ENCODE results near the genes KLHL8 and NAP1L5.

GRCh38 chr4:87220272-87220869 is at the start of gene KLHL8:
Gene KLHL8 (minus strand): TSS chr4:87220618.
- RRBS: 1% methylated on average over 18 of the region's 62 CpGs

GRCh38 chr4:87321765-87322471 is 764 bp downstream of the HSD17B13 start:
- RRBS: no CpG with 5 or more reads among the region's 7 CpGs

GRCh38 chr4:87423502-87424207 is 1.3 kb downstream of the NUDT9 start:
- RRBS: no CpG with 5 or more reads among the region's 5 CpGs

GRCh38 chr4:87520133-87520991 is 8.8 kb downstream of the SPARCL1 start:
- RRBS: no CpG with 5 or more reads among the region's 6 CpGs

DNA sequence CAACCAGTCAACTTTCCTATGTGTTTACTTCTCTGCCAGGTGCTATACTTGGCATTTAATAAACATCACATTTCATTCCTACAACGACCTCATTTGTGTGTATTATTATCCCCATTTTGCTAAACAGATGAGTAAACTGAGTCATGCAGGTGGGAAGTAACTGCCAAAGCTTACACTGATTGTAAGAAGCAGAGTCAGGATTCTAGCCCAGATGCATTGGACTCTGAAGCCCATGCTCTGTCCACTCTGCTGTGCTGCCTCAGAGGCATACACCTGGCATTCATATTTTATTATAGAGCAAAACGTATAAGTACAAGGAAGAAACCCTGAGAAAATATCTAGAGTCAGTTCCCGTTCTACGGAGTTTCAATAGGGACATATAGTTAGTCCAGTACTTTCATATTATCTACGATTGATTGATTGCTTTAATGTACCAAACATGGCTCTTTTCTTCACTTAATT is 2.7 kb downstream of the SPARCL1 start:
- RRBS: no CpG with 5 or more reads among the region's 5 CpGs

- RRBS: no CpG with 5 or more reads among the region's 3 CpGs
Measured at GRCh38 chr4:87843841-87844407, 11.2 kb downstream of the MEPE start.

GRCh38 chr4:87924048-87924531 is 51.4 kb upstream of the SPP1 start:
- RRBS: no CpG with 5 or more reads among the region's 22 CpGs

DNA sequence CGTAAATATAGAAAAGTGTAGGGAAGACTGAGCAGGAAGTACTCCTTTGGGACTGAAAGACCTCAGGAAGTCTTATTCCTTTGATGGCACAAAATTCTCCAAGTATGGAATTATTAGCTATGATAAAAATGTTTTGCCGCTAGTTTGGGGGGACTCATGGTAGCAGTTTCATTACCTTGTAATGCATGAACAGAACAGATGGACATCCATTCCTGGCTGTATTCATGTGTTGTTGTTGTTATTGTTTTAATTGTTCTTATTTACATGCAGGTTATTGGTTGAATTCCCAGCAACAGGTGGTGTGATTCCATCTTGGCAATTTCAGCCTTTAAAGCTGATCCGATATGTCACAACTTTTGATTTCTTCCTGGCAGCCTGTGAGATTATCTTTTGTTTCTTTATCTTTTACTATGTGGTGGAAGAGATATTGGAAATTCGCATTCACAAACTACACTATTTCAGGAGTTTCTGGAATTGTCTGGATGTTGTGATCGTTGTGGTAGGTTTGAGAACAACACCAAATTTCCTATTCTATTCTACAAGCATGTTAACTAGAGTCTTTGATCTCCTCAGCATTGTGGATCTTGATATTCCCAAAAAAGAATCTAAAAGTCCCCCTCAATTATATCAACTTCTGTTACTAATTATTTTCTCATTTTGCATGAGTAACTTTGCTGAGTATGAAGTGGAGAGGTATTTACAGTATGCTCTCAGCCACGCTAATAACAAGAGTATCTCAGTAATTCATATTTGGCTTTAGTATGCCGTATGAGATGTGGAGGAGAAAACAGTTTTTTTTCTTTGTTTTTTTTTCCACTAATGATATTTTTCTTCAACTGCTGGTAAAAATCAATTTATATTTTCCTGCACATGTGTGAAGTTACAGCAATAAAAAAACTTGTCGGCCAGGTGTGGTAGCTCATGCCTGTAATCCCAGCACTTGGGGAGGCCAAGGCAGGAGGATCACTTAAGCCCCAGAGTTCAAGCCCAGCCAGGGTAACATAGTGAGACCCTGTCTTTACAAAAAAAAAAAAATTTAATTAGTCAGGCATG is 39.3 kb downstream of the PKD2 start:
- RRBS: no CpG with 5 or more reads among the region's 8 CpGs

- RRBS: no CpG with 5 or more reads among the region's 3 CpGs
Measured at GRCh38 chr4:88051613-88052220, 44.3 kb downstream of the PKD2 start.

DNA sequence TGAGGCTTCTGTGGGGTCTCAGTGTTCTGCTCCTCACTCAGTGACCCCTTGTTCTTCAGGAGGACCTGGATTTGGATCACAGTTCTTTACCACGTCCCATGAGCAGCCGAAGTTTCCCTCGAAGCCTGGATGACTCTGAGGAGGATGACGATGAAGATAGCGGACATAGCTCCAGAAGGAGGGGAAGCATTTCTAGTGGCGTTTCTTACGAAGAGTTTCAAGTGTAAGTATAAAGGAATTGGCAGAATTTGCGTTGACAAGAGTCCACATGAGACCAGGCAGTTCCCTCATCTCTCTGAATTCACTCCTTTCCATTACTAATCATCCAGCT is 60.4 kb downstream of the PKD2 start:
- RRBS: no CpG with 5 or more reads among the region's 8 CpGs

DNA sequence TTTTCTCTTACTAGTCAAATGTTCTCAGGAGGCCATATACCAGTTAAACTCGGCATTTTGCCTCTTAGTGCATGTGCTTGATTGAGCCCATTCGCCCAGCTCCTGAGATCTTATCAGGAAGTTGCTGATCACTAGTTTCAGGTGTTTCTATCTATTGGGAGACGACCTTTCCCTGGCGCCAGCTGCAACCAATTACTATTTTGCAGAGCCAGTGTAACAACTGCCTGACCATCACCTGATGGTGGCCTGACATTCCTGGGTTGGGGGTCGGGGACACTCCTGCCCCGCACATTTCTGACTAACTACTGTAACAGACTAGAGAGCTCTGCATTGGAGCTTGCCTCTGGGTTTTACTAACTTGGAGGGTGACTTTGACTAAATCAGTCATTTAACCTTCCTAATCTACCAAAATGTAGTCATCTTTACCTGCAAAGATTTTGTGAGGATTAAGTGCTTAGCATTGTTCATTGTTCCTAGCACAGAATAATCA is 37.5 kb upstream of the ABCG2 start:
- RRBS: no CpG with 5 or more reads among the region's 6 CpGs

- RRBS: no CpG with 5 or more reads among the region's 63 CpGs
Measured at GRCh38 chr4:88696972-88698422, at the start of gene NAP1L5. Gene NAP1L5 (minus strand): TSS chr4:88697829.

DNA sequence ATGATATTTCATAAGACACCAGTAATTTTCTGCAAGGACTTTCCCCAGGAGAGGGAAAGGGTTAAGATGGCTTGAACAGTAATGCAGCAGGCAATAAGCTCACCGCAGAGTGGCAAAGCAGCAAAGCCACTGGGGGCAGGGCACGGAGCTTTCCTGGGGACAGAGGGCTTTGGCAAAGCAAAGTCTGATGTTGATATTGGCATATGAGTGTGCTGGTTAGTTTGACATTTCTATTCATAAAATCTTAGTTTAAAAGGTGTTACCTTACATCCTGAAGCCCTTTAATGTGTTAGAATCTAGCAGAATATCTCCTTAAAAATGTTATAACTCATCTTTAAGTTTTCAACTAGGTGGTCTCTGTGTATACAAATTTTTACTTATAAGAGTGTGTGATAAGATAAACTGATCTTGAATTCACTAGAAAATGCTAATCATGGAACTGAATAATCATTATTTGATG is 55.2 kb upstream of the NAP1L5 start:
- RRBS: no CpG with 5 or more reads among the region's 2 CpGs

DNA sequence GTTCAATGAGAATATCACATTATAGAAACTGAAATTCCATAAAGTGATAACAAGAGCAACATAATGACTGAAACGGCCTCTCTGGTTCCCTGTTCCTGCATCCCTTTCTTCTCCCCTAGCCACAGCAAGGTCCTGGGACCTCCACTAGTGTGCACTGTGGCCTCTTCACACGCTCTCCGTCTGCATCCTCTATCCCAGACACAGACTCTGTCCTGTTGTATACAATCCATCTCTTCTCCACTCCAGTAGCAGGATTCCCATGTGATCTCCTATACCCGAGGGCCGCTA is 104.9 kb upstream of the NAP1L5 start:
- RRBS: no CpG with 5 or more reads among the region's 5 CpGs

DNA sequence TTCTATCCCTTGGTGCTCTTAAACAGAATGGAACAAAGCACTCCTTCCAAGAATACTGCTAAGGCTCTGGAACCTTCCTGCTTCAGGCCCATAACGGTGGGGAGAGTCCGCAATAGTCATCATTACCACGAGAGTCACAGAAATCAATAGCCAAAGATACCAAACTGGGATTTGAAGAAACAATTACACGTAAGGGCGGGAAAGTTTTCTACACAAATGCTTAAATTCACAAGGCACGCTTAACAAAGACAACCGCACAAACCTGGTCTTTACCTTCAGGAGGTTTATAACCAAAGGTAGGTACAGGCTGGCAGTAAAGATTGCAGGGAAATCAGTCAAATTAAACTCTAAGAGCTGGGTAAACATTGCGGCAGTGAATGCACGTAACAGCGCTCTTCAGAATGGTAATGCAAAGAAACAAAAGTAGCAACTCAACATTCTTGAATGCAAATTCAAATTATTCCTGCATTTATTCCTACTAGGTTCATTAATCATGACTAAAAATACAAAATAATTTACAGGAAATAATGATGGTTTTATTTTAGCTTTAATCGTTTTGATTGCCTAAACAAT is 123.4 kb upstream of the NAP1L5 start:
- RRBS: no CpG with 5 or more reads among the region's 11 CpGs

- RRBS: no CpG with 5 or more reads among the region's 20 CpGs
Measured at GRCh38 chr4:89248498-89249365, 58.9 kb downstream of the GPRIN3 start.

- RRBS: no CpG with 5 or more reads among the region's 7 CpGs
Measured at GRCh38 chr4:89303142-89303669, 4.4 kb downstream of the GPRIN3 start.

- RRBS: no CpG with 5 or more reads among the region's 4 CpGs
Measured at GRCh38 chr4:90126989-90127163, 318 bp upstream of the CCSER1 start.

DNA sequence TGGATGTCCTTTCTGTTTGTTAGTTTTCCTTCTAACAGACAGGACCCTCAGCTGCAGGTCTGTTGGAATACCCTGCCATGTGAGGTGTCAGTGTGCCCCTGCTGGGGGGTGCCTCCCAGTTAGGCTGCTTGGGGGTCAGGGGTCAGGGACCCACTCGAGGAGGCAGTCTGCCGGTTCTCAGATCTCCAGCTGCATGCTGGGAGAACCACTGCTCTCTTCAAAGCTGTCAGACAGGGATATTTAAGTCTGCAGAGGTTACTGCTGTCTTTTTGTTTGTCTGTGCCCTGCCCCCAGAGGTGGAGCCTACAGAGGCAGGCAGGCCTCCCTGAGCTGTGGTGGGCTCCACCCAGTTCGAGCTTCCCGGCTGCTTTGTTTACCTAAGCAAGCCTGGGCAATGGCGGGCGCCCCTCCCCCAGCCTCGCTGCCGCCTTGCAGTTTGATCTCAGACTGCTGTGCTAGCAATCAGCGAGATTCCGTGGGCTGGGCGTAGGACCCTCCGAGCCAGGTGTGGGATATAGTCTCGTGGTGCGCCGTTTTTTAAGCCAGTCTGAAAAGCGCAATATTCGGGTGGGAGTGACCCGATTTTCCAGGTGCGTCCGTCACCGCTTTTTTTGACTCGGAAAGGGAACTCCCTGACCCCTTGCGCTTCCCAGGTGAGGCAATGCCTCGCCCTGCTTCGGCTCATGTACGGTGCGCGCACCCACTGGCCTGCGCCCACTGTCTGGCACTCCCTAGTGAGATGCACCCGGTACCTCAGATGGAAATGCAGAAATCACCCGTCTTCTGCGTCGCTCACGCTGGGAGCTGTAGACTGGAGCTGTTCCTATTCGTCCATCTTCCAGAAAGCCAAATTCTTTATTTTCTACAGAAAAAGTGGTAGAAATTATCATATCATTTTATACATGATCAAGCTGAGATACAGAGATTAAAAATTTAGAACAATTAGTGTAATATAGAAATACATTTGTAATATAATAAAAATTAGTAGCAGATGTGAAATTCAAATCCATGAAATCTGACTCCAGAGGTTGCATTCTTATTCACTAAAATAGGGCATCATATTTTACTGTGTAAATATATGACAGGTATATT is 512.2 kb upstream of the GRID2 start:
- RRBS: no CpG with 5 or more reads among the region's 35 CpGs

- RRBS: no CpG with 5 or more reads among the region's 9 CpGs
Measured at GRCh38 chr4:92028855-92029369, 274.9 kb upstream of the GRID2 start.